Occipital lobe (tissue), 2 donors: ENCODE results near the gene PEAK1.

GRCh38 chr15:76753674-76754116 is 151.4 kb downstream of the SCAPER start:
- RAMPAGE, long total RNA, result no peak

- RAMPAGE, long total RNA, result no peak
Observed at GRCh38 chr15:76972573-76973132, 22.3 kb upstream of the PSTPIP1 start.

GRCh38 chr15:77021907-77022573 is 27.1 kb downstream of the PSTPIP1 start:
- RAMPAGE, long total RNA, result no peak

- RAMPAGE, long total RNA, result no peak
Observed at GRCh38 chr15:77052473-77053172, 18.3 kb downstream of the TSPAN3 start.

DNA sequence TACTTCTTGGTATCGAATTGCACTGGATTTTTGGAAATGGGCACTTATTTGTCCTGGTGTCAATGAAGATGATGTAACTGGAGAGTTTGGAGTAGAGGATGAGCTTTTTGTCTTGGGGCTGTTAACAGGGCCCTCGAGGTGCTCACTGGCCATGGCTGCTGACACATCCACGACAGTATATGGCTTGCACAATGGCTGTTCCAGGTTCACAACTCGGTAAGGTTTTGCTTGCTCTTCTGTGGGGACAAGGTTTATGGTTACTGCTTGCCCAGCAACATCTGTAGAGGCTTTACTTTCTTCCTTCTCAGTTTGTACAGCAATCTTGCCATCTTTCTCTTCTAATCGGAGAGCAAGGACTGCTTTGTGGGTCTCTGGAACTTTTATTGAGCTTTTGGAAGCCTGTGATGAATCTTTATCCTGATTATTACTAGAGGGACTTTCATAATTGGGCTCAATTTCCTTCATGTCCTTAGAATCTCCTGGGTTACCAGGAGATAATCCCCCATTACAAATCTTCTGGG is 109.5 kb upstream of the TSPAN3 start:
- RAMPAGE, long total RNA, result no peak

GRCh38 chr15:77419904-77420852 is at the start of gene PEAK1:
Gene PEAK1 (minus strand): TSS chr15:77420104.
- RAMPAGE, long total RNA, result start-site peak on the plus strand at chr15:77420674-77420743, 349 and 235 reads in 2 replicates

GRCh38 chr15:77497827-77498513 is 77.3 kb downstream of the HMG20A start:
- RAMPAGE, long total RNA, result no peak

DNA sequence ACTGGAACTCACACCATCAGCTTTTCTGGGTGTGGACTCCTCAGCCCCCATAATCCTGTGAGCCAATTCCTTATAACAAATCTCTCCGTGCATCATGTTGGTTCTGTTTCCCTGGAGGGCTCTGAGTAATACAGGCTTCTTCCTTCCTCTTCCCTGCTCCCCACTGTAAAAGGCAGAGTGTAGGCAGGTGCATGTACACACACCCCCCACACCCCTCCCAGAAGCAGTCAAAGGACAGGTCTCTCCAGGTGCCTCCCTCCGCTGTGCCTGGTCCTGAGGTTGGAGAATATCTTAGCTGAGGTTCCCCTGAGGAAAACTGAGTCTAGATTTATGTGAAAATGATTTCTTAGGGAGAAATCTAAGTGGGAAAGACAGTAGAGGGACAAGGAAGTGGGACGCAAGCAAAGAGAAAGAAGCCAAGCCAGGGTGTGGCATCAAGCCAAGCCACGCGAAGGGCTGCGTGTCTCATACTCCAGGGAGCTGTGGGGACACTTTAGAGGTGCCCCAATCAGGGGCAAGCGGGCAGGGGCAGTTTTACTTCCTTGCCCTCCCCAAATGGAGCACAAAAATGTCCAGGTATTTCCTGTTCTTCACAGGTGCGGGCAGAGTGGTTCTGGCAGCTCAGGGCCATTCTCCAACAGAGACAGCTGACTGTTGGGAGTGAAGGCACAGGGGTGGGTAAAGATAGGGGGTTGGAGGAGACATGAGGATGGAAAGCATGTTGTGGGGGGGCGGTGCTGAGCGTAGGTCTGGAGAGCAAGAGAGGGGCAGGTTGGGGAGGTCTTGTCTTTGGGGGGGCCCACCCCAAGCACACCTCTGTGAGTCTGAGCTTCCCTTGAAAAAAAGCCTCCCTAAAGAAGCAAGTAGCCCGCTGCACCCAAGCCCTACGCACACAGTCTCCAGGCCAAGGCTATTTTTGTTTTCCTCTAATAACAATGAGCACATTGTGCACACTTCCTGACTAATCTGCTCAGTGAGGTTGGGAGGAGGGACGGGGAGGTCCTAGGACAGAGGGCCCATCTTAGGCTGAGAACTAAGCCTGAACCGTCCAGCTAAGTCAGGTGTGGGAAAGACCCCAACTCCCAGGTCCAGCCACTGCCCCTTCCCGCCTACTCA is 86.8 kb downstream of the HMG20A start:
- RAMPAGE, long total RNA, result no peak

DNA sequence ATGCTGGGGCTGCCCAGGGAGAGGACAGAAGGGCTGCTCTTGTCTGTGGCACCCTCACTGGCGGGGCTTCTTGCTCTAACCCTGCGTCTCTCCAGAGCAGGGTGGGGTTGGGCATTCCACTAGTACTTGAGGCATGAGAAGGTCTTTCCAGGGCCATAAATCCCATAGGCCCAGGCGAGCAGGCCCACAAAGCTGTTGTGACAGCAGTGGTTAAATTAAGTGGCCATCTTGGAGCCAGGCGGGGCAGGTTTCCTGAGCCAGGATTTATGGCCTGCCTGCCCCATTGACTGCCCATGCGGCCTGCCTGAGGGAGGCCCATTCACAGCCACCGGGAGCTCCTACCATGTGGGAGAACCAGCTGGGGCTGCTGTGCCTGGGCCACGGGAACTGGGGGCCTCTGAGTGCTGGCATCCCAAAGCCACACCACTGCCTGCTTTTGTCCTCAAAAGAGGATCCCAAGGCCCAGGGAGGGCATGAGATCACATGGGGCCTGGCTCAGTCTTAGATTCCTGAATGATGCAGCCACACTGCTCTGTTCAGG is 81.8 kb downstream of the LINGO1 start:
- RAMPAGE, long total RNA, result no peak

- RAMPAGE, long total RNA, result no peak
Observed at GRCh38 chr15:77596848-77597413, 35.8 kb downstream of the LINGO1 start.

DNA sequence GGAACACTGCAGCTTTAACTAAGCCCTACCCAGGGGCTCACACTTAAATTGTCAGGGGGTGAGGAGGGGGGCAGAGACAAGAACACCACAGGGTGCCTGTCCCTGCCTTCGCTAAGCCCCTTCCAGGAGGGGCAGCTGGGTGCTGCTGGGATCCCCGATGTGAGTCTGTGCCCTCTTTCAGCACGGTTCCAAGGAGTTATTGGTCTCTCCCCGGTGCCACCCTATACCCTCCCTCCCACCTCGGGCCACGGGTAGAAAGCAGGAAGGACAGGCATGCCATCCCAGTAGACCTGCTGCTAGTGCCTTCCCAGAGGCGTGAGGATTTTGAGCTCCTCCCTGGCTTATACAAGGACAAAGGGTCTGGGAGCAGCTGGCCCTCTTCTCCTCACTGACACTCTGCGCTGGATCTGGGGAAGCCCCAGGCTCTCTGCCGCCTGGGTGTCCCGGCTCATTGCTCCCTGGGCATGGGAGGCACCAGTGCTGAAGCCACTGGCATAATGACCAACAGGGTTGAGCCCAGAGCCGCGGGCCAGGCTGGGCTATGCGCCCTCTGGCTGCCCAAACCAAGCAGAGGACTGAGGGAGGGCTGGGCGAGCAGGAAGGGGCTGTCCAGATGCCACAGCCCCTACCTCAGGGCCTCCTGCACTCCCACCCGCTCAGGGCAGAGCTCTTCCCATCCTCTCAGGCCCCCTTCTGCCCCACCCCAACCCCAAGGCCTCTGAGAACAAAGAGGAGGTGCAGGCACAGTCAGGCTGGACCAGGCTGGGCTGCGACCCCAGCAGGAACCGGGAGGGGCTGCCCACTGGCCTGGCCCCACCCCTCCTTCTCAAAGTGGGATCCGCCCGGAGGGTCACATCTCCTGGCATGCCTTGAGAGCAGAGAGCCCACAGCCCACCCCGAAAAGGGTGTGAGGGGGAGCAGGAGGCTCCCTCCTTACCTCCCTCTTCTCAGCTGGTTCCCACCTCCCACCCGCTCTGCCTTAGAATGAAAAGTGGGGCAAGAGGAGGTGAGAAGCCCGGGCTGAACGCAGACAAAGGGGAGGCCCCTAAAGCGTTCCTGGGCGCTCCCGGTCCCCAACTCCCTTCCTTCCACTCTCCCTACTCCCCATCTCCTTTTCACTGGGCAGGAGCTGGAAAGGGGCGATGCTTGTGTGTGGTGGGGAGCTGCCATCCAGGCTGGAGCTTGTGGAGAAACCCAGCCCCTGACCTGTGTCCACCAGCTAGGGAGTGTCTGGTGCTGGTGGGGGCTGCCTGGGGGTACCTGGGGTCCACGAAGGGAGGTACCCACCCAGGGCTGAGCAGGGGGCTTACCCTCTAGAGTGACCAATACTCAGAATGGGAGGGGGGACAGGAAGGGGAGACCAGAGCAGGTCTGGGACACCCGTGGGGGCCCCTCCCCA is 1.5 kb downstream of the LINGO1 start:
- RAMPAGE, long total RNA, result no peak

- RAMPAGE, long total RNA, result no peak
Observed at GRCh38 chr15:77695700-77696585, 63.2 kb upstream of the LINGO1 start.

DNA sequence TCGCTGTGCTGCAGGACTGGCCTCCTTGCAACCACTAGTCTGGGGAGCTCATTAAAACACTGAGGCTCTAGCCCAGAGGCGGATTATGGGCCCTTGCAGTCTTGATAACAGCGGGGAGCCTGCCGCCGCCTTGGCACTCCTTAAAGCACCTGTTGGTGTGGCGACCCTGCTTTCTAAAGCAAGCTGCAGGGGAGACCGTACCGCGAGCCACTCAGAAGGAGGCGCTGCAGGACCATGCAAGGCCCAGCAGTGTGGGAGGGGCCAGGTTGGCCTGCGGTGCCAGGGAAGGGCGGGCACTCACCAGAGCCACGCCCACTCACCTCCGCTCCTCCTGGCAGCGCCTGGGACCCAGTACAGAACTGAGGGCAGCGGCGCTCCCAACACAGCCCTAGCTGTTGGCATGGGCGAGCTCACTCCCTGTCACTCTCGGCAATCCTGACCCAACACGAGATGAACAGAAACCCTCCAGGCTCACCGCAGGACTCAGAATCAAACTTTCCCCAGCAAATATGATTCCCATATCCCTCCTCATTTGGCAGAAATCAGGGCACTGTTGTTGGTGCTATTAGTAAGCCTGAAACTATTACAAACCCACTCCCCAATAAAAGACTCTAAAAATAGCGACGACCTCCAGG is 77.4 kb downstream of the TBC1D2B start:
- RAMPAGE, long total RNA, result no peak

- RAMPAGE, long total RNA, result no peak
Observed at GRCh38 chr15:78003823-78004536, 73.5 kb downstream of the TBC1D2B start.

- RAMPAGE, long total RNA, result no peak
Observed at GRCh38 chr15:78024181-78024600, 53.3 kb downstream of the TBC1D2B start.

- RAMPAGE, long total RNA, result no peak
Observed at GRCh38 chr15:78034177-78035398, 42.9 kb downstream of the TBC1D2B start.

DNA sequence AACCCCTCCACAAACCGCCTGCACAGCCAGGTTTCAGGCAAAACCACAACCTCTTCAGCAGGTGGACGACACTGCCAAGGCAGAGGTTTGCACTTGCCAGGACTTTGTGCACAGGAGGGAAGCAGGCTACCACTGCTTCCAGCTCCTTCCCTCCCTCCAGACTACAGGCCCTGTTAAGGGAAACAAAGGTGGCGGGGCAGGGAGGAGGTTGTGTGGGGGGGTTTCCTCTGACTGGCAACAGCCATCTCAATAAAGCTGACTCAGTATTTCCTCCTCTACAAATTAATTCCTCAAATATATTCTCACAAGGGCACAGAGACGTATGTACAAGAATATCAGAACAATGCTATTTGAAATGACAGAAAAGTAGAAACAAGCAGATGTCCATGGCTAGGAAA is 42.1 kb downstream of the TBC1D2B start:
- RAMPAGE, long total RNA, result no peak

GRCh38 chr15:78044672-78045380 is 32.7 kb downstream of the TBC1D2B start:
- RAMPAGE, long total RNA, result no peak

GRCh38 chr15:78056692-78057186 is 20.8 kb downstream of the TBC1D2B start:
- RAMPAGE, long total RNA, result no peak

DNA sequence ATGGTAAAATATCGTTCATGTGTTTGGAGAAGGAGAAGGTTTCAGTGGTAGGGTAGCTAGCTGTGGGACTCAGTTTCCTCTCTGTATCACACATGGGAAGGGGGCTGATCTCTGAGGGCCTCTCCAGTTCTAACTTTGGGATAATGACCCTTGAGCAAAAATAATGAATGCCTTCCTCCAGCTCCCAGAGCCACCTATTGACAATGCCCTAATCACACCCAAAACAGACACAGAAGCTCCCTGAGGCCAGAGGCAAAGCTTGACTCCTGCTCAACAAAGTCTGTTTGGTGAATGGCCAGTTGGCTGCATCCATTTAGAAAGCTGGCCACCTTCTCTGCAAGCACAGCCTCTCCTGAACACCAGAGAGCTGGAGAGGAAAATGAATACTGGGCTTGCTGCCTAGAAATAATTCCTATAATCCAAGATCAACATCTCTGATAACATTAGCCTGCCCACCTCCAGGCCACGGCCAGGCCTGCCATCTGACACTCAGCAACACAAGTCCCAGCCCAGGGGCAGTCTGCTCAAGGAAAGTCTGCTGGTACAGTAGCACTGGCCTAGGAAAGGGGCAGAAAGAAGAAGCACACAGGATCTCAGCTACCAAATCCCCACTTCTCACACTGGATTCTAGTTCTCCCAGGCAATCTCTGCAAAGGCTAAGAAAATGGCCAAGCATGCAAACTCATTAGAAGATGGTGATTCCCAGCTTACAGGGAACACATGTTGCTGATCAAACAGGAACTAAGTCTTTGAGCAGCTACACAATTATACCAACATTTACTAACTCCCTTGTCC is 10.2 kb downstream of the TBC1D2B start:
- RAMPAGE, long total RNA, result no peak